Colon Carcinoma Metastatic in the Brain (tissue), 2 donors: Measurements from ENCODE around the genes SERPINE3 and UTP14C.

- PRO-cap, 2 experiments, result no peak in any of the 2 experiments
These were observed 22.8 kb downstream of the FAM124A start for GRCh38 chr13:51244929-51245415.

DNA sequence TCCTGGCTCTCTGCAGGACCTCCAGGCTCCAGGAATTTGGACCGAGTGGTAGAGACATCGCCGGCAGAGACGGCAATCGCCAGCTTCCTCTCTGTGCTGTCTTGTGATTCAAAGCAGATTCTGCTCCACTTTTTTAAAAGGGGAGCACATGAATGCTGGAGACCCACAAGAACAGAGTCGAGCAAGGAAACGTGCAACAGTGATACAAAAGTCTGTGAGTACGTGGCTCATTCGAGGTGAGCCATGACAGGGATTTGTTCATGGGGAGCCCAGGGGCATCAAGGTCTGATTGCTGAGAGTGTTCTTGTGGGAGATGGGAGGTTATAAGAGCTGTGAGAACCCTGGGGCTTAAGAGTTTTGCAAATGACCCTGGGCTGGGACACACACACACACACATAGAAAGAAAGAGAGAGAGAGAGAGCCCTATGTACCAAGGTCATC lies at the start of gene SERPINE3:
Gene SERPINE3 (plus strand): TSS at position 162 of the 441 bp plus-strand sequence.
- PRO-cap, 2 experiments, result no peak in any of the 2 experiments

- PRO-cap, 2 experiments, result no peak in any of the 2 experiments
These were observed 46.5 kb downstream of the INTS6 start for GRCh38 chr13:51406155-51406833.

- PRO-cap, 2 experiments, result no peak in any of the 2 experiments
These were observed 11.8 kb downstream of the INTS6 start for GRCh38 chr13:51441054-51441466.

- PRO-cap, 2 experiments, result no peak in any of the 2 experiments
These were observed 7.4 kb upstream of the WDFY2 start for GRCh38 chr13:51576902-51577200.

GRCh38 chr13:51943848-51944355 lies 67.3 kb downstream of the ATP7B start:
- PRO-cap, 2 experiments, result no peak in any of the 2 experiments

DNA sequence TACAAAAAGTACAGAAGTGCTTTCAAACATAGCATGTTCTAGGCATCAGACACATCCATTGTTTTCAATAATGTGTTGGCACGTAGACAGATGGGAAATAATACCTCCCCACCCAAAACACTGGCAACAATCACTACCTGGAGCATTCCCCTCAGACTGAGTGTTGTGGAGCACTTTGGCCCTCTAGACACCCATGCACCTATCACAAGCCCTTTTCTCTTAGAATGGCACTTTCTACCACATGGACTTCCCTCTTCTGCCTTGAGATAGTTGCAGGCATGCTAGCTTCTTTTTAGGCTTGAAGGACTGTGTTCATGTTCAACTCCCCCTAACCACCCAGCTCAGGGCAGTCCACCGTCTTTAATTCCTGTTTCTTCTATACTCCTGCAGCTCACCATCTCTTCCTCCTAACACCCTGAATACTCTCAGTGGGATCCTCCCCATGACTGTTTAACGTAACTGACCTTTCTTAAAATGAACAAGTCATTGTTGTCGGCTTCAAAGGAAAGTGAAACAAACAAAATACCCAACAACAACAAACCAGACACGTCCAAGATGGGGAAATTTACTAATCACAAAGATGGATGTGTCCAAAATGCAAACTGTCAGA lies 43.3 kb downstream of the ATP7B start:
- PRO-cap, 2 experiments, result no peak in any of the 2 experiments

GRCh38 chr13:51974467-51975292 lies 36.6 kb downstream of the ATP7B start:
- PRO-cap, 2 experiments, result no peak in any of the 2 experiments

GRCh38 chr13:52024408-52025011 lies at the start of gene UTP14C:
TSS of gene UTP14C (plus strand) at chr13:52024691.
- PRO-cap, 2 experiments, result no peak in any of the 2 experiments

- PRO-cap, 2 experiments, result no peak in any of the 2 experiments
These were observed 1.1 kb downstream of the NEK5 start for GRCh38 chr13:52127763-52128226.

- PRO-cap, 2 experiments, result no peak in any of the 2 experiments
These were observed 34.0 kb upstream of the NEK3 start for GRCh38 chr13:52193329-52193911.

GRCh38 chr13:52569923-52570635 lies 72.2 kb upstream of the HNRNPA1L2 start:
- PRO-cap, 2 experiments, result no peak in any of the 2 experiments

- PRO-cap, 2 experiments, result no peak in any of the 2 experiments
These were observed 16.3 kb downstream of the OLFM4 start for GRCh38 chr13:53044953-53045260.

DNA sequence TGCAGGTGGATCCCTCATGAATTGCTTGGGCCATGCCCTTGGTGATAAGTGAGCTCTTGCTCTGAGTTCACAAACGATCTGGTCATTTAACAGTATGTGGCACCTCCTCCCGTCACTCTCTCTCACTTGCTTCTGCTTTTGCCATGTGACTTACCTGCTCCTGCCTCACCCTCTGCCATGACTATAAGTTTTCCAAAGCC lies 1847.4 kb upstream of the PRR20A start:
- PRO-cap, 2 experiments, result peak in 1 of 2 experiments; most common minus-strand start position 123 of the sequence (in 1)

GRCh38 chr13:55660031-55660633 lies 1480.6 kb upstream of the PRR20A start:
- PRO-cap, 2 experiments, result no peak in any of the 2 experiments

- PRO-cap, 2 experiments, result no peak in any of the 2 experiments
These were observed 68.8 kb upstream of the PRR20A start for GRCh38 chr13:57071916-57072344.

GRCh38 chr13:57629720-57630567 lies 1.6 kb upstream of the PCDH17 start:
- PRO-cap, 2 experiments, result peak in 1 of 2 experiments; most common plus-strand start chr13:57630108 (in 1); most common minus-strand start chr13:57629921 (in 1)

GRCh38 chr13:59397836-59398619 lies 765.7 kb downstream of the DIAPH3 start:
- PRO-cap, 2 experiments, result no peak in any of the 2 experiments

DNA sequence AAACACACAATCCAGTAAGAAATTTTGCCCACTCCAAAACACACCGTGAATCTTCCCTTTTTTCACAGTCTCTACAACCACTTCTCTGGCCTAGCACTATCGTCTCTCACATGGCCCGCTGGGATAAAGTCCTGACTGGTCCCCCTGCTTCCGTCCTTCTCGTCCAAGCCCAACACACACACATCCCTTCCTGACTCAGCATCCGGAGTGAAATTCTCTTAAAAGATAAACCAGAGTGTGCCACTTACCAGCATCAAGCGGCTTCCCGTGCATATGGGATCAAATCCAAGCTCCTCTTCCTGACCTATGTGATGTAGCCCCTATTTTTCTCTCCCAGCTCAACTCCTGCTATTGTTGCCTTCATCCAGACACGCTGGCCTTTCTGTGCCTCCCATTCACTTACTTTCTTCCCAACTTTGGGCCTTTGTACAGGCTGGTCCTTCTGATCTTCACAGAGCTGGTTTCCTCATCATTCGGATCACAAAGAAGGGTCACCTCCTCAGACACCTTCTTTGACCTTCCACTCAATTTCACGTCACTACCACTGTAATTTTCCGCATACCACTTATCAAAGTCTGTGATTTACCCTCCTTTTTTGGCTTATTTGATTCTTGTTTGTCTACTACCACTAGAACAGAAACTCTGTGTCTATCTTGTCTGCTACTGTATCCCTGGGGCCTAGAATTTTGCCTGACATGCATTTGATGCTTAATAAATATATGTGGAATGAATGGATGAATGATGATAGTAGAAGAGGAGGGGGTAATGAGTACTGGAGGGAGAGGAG lies 530.3 kb downstream of the DIAPH3 start:
- PRO-cap, 2 experiments, result no peak in any of the 2 experiments

DNA sequence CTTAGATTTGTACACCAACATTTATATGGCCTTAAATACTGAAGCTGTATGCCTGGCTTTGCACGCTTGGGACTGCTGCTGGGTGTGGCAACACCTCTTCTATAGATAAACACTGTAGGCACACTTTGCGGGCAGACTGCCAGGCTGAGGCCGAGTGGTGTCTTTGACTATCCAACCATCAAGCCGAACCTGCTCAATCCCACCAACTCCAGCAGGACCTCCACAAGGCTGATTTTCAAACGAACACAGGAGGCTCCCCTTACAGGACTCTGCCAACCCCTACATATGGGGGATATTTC lies 154.2 kb downstream of the DIAPH3 start:
- PRO-cap, 2 experiments, result peak in 1 of 2 experiments; most common minus-strand start position 77 of the sequence (in 1)